Ascending aorta (tissue), 1 donor: ENCODE results near the genes ABCC2, CWF19L1, BLOC1S2, OGA and KCNIP2.

- PRO-cap, result no peak
These were observed at the start of gene ABCC2 for GRCh38 chr10:99782385-99782856. ABCC2 (plus strand) TSS chr10:99782640.

DNA sequence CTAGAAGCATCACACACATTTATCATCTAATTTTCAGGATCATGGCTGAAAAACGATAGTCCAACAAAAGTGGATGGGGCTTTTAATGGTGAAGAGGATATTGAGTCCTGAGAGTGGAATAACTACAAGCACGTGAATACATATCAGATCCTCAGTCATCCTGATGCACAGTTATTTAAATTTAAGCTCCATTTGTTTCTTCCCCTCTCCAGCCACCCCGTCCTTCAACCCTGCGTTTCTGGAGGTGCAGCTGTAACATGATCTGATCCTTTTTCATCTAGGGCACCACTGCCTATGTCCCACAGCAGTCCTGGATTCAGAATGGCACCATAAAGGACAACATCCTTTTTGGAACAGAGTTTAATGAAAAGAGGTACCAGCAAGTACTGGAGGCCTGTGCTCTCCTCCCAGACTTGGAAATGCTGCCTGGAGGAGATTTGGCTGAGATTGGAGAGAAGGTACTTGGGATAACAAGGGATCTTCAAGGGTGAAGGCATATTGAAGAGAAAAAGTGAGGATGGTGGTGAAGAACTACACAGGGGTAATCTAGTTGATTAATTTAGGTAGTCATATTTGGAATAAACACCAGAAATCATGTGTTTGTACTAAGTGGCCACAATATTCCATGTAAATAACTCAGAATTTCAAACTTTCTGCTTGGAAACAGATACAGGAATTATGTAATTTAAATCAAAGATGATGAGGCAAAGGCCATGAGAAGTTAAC lies 34.8 kb downstream of the ABCC2 start:
- PRO-cap, result no peak

DNA sequence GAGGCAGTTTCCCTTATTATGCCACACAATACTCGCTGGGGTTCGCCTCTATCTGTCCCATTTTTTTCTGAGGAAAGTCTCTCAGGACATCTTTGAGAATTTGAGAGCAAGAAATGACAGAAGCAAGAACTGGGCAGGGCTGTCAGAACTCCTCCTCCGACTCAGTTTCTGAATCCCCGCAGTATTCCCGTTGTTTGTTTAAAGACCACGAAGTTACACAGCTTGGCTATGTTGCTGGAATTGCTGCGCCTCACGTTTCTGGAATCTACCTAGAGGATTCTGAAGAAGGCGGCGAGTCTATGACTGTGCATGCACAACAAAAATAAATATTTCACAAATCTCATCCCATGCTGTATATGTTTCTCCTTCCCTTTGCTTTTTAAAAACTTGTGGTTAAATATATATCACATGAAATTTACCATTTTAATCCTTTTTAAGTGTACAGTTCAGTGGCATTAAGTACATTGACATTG lies 663 bp upstream of the DNMBP start:
- PRO-cap, result no peak

GRCh38 chr10:100101383-100101733 lies 19.7 kb upstream of the CPN1 start:
- PRO-cap, result no peak

GRCh38 chr10:100183395-100184287 lies 2.2 kb downstream of the ERLIN1 start:
- PRO-cap, result no peak

DNA sequence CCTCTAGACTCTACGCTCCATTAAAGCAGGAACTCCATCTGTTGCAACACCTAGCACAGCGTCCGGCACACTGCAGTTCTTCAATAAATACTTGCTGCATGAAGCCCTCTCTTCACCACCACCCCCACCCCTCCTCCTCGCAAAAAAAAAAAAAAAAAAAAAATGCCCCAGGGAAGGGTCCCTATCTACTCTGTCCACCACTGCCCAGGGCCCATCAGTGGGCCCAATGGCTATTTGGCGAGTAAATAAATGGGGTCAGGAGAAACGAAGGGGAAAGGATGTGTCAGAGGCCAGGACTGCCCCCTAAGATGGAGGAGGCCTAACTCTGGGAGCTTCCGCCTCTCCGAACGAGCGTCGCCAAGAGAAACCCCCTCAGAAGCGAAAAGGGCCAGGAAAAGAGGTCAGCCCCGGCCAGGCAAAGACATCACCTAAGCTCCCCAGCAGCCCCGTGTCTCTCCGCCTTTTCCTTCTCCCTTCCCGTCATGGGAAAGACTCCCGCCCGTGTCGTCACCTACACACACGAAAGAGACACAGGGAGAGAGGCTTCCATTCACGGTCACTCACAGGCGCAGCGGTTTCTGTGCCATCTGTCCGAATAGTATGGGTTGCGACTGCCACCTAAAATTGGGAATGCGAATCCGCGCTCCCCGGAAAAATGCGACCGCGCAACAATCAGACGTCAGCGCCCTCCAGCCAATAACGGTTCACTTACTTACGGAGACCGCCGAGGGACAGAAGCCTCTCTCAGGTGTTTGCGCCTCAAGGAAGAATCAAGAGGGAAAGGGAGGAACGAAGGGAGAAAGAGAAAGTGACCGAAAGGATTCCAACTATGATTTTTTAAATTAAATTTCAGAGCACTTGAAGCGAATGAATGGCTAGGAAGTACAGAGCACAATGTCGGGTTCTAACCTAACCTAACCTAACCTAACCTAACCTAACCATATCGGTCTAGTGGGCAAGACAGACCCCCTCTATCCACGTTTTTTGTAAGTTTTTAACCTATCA lies at the start of gene CWF19L1:
Gene CWF19L1, minus strand, starts transcription at position 632 of the 1,005 bp plus-strand sequence.
- PRO-cap, result bidirectional peak, plus-strand start at position 762 of the sequence, minus-strand start at position 626 of the sequence

GRCh38 chr10:100286539-100287369 lies at the start of gene BLOC1S2:
BLOC1S2 (minus strand) TSS chr10:100286680.
- PRO-cap, result bidirectional peak, plus-strand start at chr10:100286785, minus-strand start at chr10:100286678

GRCh38 chr10:100377975-100378385 lies 30.9 kb downstream of the SCD start:
- PRO-cap, result no peak

DNA sequence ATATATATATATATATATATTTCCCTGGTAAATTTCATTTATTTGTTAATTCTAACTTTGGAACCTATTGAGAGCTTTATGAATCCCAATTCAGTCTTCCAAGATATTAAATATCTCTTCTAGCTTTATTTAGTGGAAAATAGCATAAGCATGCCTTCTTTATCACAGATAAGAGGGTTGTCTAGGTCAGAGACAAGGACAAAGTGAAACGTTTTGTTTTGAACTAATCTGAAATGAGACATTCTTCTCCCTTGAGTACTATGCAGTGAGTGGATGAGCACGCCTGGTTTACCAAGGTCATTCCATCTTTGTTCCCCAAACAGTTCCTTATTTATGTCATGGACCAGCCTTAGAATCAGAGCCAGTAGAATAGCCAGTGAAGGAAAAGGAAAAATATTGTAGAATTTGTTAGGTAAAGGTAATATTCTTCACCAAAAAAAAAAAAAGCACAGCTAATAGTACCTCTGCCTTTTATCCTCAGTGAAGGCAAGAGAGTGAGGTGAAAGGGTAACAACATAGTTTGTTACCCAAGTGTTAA lies 43.8 kb downstream of the SCD start:
- PRO-cap, result no peak

- PRO-cap, result no peak
These were observed 37.7 kb upstream of the WNT8B start for GRCh38 chr10:100425252-100425451.

- PRO-cap, result no peak
These were observed 28.7 kb downstream of the HIF1AN start for GRCh38 chr10:100564362-100564966.

DNA sequence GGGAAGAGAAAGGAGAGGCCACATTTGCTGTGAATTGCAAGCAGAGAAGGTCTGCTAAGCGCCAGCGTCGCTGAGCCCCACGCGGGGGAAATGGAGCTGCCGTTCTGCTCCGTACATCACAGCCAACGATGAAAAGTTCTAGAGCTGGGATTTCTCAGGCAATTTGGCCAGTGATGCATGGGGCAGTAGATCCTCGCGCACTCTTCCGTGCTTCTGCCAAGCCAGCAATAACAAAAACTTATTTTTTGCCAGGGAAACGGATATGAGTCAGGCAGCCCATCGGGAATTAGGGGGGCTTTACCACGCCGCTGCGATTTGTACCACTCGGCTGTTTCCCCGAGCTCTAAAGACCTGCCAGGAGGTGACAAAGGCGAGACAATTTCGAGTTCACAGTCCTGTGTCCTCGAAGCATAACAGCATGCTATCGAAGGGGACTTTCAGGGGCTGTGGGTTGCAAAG lies 30.0 kb upstream of the SLF2 start:
- PRO-cap, result no peak

DNA sequence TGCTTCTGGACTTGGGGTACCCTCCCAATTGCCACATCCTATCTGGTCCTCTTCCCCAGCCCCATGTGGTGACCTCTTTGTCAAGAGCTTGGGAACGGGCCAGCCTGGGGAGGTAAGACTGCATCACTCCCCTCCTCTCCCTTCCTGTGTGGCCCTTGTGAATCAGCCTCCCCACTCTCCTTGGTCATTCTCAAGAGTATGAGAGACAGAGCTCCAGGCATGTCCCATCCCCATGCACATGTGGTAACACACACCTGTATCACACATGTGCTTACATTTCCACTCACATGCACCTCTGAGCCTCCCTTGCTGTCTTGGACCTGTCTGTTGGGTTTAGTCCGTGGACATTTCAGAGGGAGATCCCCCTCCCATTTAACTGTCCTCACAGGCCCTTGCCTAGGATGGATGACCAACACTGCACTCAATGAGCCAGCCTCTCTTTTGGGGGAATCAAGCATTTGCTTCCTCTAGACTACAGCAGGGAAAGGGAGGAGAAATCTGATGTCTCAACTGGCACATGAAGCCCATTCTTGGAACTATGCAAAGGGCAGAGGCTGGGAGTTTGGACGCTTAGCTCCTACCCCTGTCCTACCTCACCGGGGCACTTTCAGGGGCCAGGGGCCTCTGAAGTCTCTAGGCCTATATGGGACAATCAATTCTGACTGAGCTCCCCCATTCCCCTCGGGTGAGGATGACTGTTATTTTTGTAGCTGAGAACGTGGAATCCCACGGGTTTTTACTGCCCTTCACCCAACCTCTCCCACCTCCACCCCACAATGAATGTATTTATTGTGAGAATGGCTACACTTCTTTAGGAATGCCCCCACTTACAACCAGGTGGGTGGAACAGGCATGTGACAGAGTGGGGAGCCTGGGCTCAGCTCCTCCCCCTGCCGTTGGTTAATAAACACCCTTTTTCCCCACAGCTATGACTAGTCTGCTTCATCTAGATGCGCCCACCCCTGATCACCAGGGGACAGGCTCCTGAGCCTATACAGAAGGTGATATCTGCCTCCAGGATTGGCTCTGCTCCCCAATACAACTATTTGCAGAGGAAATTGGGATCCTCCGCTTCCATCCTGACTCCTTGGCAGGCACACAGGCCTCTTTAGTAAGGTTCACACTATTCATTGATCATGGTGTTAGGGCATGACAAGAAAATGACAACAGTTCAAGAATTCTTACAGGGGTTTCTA lies 2.2 kb downstream of the MRPL43 start:
- PRO-cap, result no peak

DNA sequence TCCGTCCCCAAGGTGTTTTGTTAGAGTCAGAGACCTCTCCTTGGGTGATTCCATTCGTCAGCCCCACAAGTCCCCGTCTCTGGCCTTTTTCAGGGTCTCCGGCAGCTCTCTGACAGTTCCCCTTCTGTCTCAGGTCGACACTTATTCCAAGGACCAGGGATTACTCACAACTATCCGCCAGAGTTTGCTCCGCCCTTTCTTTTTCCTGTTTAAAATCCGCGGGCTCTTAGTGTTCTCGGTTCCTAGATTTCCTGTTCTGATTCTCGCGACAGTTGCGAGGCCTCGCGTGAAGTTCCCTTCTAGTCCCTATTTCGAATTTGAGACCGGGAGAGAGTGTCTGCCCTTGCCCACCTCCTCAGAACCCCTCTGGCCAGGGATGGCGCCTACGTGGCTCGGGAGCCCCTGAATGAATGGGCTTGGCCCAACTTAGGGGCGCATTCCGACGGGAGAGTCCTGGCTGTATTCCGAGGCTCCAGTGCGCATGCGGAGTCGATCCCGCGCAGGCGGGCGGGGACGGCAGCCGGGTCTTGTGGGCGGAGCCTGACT lies 1.2 kb upstream of the KAZALD1 start:
- PRO-cap, result bidirectional peak, plus-strand start outside the sequence, minus-strand start at position 463 of the sequence

- PRO-cap, result no peak
These were observed 1.7 kb downstream of the KAZALD1 start for GRCh38 chr10:101063266-101064117.

DNA sequence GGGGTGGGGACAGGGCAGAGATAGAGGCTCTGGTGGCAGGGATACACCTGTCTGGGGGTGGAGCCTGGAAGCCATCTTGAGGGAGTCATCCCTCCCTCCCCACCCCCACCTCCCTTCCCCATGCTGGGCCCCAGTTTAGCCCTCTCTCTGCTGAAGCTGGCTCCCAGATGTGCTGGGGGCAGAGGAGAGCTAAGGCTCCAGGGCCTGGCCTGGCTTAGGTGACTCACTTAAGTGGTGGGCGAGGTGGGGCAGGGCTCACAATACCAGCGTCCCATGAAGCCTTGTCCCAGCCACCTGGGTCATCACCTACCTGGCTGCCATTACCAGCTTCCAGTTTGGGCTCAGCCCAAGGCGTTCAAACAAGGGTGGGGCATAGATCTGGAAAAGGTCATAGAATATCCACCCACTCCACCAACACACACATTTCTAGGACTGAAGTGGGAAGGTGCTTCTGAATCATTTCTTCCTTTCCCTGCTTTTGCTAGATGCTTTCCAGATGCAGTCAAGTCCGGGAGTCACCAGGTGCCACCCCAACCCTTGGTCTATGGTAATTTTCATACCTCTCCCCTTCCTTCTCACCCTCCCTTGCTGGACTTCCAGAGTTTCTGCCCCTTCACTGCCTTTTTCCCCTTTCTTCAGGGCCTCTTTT lies 8.3 kb downstream of the KAZALD1 start:
- PRO-cap, result no peak

DNA sequence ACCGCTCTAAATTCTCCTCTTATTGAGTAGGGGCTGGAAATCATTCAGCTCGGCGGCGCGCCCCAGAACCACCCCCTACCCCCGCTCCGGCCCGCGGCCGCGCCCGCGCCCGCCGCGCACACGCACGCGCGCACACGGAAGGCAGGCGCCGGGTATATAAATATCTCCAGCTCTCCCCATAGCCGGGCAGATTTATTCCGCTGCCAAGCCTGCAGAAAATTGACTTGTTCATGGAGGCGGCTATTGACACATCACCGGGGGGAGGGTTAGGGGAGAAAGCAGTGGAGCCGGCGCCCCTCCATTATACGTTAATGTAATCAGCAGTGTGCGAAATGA lies 61.5 kb upstream of the BTRC start:
- PRO-cap, result no peak

GRCh38 chr10:101579197-101579737 lies 8.8 kb downstream of the POLL start:
- PRO-cap, result no peak

- PRO-cap, result bidirectional peak, plus-strand start at chr10:101818741, minus-strand start at chr10:101818434
These were observed at the start of gene OGA for GRCh38 chr10:101817933-101818868. OGA (minus strand) TSS chr10:101818444.

DNA sequence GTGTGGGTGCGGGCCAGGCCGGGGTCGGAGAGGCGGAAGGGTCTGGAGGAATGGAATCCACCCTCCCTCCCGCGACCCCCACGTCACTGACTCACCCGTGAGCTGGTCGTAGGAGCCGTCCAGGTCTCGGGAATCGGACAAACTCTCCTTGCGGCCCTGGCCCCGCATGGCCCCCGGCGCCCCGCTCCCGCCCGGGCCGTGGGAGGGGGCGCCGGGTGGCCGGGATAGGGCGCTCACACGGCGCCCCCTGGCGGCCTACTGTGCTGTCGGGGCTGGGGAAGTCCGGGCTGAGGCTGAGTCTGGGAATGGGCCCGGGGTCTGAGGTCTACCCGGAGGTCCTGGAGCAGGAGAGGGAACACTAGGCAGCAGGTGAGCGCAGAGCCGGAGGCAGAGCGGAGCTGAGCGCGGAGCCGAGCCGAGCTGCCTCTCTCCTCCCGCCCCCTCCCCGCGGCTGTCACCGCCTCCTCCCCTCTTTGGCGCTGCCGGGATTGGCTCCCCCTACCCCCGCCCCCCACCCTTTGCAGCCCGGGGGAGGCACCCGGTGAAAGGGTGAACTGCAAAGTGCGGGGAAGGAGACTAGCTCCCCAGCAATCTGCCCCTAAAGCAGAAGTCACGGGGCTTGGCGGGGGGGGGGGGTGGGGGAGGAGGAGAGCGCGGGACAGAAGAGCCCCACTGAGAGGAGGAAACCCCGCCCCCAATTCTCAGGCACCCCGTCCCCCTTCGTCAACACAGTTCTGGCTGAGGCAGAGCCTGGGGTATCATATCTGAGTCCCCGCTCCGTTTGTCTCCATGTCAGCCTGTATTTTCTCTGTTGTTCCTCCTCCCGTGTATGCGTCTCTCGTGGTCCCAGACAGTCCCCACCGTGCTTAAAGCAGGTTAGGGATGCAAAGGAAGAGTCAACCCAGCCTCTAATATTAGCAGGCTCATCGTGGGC lies at the start of gene KCNIP2:
Gene KCNIP2, minus strand, starts transcription at position 400 of the 934 bp plus-strand sequence.
- PRO-cap, result no peak